Spinal cord (tissue), 3 donors: ENCODE data around the genes WAPL and BMPR1A.

GRCh38 chr10:86520735-86521865 lies at the start of gene WAPL:
TSS of gene WAPL (minus strand) at chr10:86521792.
- PRO-cap: bidirectional peak, plus-strand start at chr10:86521960, minus-strand start at chr10:86521771
- RAMPAGE, long total RNA: no peak

- PRO-cap: no peak
- RAMPAGE, long total RNA: no peak
Observed at GRCh38 chr10:86599696-86600162, 54.6 kb upstream of the OPN4 start.

GRCh38 chr10:86648924-86649709 lies 5.2 kb upstream of the OPN4 start:
- PRO-cap: no peak
- RAMPAGE, long total RNA: no peak

DNA sequence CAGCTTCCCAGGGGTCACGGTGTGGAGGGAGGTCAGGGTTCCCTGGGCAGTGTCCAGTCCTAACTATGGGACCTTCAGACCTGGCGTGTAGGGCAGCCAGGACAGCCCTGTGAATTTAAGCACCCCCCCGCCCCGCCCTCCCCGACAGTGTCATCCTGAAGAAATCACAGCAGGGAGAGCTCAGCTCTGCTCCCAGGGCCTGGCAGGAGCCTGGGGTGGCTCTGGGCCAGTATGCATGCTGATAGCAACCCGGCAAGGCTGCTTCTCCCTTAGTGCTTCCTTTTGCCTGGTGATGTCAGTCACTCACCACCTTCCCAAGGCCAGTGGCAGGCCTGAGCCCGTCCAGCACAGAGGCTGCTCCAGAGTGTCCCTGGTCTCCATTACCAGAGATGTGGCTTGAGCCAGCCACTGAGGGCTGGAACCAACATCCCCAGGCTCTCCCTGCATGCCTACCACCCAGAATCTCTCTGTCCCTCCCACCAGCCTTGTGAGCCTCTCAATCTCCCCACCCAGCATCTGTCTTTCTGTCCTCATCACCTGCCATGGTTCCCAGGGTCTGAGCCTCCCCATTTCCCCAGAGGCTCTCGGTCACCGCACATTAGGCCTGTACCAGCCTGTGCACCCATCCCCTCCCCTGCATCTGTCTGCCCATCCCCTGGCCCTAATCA lies 6.6 kb upstream of the LDB3 start:
- PRO-cap: no peak
- RAMPAGE, long total RNA: no peak

DNA sequence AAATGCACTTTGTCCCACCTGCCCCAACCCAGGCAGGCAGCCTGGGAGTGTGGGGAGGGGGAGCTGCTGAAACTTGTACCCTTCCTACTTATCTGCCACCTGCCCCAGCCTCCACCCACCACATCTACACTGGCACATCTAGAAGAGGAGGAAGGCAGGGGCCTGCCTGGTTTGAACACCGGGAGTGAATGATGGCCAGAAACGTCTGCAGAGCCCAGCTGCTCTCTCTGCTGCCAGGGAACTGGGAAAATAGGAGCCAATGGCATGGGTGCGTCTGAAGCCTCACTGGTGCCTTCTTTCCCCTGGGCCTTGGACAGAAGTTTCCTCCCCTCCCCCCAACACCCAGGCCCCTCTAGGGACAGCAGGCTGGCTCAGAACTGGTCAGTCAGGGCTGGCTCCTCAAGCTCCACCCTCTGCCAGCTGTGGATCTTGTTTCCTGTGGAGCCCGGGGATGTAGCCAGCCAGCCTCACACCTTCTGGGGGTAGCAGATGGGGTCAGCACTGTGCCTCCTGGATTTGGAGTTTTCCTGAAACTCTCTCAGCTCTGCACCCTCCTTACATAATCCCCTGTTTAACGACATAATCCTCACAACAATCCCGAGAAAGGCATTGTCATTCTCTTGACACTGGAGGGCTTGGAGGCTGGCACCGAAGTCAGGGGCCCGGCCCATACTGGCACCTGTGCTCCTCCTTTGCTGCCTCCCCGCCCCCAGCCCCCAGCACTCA lies 5.5 kb downstream of the LDB3 start:
- PRO-cap: no peak
- RAMPAGE, long total RNA: no peak

DNA sequence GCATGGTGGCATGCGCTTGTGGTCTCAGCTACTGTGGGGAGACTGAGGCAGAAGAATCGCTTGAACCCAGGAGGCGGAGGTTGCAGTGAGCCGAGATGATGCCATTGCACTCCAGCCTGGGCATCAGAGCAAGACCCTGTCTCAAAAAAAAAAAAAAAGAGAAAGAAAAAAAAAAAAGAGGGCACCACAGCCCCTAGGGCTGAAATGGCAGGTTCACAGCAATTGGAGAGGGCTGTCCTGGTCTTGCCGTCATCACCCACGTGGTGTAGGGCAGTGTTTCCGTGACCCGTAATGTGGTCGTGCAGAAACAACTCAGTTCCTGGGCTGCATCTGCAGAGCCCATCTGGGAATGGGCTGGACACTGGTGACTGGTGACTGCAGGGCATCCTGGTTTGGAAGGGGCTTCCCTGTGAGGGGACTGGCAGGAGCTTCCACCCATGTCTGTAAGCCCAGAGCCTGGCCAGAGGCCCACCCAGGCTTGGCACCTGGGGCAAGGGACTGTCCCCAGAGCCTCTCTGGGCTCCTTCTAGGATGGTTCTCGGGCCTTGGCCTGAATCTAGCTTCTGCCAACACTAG lies 8.2 kb downstream of the LDB3 start:
- PRO-cap: no peak
- RAMPAGE, long total RNA: no peak

DNA sequence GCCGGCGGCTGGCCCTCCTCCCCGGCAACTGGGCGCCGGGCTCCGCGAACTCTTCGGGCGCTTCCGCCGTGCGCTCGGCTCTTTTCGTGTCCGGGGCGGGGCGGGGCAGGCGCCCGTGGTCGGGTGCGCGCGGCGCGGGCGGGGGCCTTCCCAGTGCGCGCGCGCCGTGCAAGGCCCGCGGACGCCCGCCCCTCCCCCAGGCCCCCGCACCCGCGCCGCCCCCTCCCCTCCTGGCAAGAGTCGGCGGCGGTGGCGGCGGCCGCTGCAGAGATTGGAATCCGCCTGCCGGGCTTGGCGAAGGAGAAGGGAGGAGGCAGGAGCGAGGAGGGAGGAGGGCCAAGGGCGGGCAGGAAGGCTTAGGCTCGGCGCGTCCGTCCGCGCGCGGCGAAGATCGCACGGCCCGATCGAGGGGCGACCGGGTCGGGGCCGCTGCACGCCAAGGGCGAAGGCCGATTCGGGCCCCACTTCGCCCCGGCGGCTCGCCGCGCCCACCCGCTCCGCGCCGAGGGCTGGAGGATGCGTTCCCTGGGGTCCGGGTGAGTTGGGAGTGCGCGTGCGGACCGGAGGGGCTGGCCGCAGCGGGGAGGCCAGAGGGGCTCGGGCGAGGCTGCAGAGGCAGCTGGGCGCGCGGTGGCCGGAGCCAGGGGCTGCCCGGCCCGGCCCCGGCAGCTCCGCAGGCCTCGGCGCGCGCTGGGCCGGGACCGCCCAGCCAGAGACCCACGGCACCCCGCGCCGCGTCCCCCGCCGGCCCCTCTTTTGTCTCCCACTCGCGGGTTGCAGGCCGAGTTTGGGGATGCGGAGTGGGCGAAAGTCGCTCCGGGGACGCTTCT lies at the start of gene BMPR1A:
BMPR1A (plus strand) TSS at position 236 of the 830 bp plus-strand sequence.
- PRO-cap: no peak
- RAMPAGE, long total RNA: no peak

GRCh38 chr10:86757706-86758035 lies 1.3 kb downstream of the BMPR1A start:
- PRO-cap: no peak
- RAMPAGE, long total RNA: no peak

DNA sequence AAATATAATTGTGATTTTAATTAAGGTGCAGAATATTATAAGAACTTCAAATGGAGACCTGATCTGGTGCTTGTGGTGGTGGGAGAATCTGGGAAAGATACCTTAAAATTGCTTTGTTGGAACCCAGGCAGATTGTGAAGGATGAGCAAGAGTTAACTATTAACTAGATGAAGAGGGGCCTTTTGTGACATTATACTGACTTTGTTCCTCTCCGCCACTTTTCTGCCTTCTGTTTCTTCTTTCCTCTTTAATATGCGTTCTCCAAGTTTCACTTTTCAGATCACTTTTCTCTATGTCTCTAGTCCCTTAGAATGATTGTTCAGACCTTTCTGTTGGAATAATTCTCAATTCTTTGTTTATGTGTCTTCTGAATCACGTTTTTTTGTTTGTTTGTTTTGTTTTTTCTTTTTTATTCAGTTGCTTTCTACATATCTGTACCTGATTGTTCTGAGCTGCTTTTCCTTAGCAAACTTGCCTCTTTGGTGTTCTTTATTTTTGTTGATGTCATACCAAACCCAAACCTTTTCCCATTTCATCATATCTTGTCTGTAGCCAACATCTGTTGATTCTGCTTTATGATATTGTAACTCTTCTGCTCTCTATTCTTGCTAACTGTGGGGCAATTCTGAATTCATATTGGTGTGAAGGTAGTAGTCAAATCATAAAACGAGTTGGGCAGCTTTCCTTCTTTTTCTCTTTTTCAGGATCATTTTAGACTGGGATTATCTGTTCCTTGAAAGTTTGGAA lies 2.8 kb downstream of the BMPR1A start:
- PRO-cap: no peak
- RAMPAGE, long total RNA: no peak

DNA sequence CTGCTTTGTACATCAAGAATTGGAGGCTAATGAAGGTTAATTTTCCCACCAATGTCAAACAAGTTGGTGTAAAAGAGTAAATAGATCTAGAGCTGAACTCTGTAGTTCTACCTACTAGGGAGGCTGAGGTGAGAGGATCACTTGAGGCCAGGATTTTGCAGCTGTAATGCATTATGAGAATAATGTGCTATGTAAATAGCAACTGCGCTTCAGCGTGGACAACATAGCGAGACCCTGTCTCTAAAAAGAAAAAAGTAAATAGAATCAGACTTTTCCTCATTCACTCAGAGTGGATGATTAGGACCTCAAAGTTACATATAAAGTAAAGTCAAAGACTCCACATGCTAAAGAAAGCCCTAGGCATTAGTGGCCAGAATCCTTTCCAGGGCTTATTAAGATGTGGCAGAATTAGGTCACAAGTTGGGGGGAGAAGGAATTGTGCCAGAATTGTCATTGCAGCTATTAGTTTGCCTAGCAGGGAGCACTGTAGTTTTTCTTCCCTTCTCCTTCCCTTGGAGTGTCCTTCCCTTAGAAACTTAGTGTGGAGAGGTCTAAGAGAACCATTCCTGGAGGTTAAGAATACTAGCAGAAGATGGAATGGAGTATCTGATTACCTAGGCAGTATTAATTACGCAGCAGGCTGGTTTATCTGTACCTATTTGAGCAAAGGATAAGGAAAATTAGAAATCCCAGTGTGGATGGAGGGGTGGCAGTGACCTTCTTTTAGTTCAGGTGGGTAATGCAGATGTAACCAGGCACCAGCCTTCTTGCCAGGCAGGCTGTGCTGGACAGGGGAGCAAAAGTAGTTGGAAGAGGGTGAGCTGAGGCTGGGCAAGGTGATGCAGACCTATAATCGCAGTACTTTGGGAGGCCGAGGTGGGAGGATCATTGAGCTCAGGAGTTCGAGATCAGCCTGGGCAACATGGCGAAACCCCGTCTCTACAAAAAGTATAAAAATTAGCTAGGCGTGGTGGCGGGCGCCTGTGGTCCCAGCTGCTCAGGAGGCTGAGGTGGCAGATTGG lies 13.1 kb downstream of the BMPR1A start:
- PRO-cap: no peak
- RAMPAGE, long total RNA: no peak

DNA sequence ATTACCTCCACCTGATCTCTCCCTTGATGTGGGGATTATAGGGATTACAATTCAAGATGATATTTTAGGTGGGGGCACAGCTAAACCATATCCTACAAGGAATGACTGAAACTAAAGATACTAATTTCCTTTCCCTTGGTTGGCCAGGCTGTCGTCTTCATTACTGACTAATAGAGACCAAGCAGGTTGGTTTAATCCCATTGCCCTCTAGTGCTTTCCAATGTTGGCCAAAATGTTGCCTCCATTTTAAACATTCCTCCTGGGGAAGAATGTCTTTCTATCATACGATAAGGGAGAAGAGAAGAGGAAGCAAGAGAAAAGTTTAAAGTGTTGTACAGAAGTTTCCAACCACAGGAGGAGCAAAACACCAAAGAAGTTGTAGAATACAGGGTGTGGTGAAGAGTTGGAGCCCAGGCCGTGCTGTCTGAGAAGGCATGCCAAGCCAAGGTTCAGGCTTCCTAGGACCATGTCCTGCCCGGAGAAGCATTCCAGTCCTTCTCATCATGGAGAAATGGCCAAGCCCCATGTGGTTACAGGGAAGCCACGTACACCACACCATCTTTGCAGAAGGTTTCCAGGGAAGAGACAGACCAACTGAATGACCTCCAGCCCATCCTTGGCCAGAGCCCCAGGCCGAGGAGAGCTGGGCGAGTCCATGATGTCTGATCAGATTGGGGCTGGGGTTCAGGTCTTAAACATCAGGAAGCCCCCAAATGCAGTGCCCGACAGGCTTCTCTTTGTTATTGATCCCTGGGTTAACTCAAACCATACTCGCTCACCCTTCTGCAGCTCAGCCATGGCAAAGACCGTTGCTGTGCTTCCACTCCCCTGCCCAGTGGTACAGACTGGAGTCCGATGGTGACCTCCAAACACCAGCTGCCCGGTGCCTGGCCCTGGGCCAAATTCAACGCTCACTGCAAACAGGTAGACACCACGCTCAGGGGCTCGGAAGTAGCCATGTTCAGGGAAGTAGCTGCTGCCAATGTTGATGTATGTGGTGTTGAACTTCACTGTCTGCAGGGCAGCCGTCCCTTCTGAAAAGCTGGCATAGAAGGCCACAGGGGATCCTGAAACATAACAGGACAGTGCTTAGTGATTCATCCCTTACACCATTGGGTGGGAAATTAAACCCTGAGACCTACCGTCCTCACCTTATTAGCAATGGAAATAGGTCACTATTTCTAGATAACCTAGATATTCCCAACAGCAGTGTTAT lies 20.9 kb downstream of the MMRN2 start:
- PRO-cap: no peak
- RAMPAGE, long total RNA: no peak

DNA sequence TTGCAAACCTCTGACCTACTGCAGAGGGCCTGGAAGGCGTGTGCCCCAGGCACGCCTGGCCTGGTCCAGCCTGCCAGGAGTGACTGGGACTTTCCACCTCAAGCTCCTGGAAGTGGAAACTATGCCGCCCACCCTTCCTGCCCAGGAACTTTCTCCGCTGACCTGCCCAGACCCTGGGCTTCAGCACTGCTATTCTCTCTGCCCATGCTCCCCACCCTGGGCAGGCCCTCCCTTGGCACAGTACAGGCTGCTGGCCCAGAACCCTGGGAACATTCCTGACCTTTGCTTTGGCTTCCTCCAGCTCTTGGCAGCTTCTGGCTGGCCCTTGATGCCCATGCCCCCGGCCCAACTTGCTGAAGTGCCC lies 3.7 kb downstream of the MMRN2 start:
- PRO-cap: no peak
- RAMPAGE, long total RNA: no peak

- PRO-cap: no peak
- RAMPAGE, long total RNA: no peak
Observed at GRCh38 chr10:86969712-86970076, 1.4 kb downstream of the ADIRF start.

DNA sequence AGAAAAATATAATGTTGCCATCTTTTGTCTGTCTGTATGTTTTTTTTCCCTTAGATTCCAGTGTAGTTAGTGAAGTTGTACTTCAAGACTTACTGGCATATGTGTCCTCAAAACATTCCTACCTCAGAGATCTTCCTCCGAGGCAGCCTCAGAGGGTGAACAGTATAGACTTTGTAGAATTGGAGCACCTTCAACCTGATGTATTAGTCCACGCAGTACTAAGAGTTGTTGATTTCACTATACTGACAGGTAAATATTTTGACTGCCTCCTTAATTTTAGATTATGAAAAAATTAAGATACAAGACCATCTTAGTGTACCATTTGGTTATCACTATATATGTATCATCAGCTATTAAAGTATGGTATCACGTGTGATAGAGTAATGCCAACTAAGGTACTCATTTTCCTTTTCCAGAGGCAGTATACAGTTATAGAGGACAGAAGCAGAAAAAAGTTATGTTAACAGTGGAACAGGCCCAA lies 54.8 kb upstream of the NUTM2A start:
- PRO-cap: no peak
- RAMPAGE, long total RNA: no peak

- PRO-cap: no peak
- RAMPAGE, long total RNA: no peak
Observed at GRCh38 chr10:87557463-87558098, 52.9 kb downstream of the MINPP1 start.

DNA sequence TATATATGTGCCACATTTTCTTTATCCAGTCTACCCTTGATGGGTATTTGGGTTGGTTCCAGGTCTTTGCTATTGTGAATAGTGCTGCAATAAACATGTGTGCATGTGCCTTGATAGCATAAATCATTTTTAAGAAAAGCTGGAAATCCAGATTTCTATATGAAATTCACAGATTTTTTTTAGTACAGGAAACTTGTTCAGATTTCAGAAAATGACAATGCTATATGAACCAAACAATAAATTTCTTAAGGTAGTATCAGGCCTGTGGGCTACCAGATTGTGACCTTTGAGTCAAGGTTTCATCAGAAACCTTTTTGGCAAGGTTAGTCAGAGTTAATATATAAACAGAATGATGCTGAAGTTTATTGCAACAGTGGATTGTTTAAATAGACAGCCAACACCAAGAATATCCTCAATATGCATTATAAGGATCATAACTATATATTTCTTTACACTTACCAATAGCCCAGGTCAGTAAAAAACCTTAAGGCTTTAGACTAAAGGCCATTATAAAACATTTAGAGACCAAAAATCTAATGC lies 68.7 kb upstream of the PAPSS2 start:
- PRO-cap: no peak
- RAMPAGE, long total RNA: no peak

- PRO-cap: no peak
- RAMPAGE, long total RNA: no peak
Observed at GRCh38 chr10:87693995-87694515, 34.4 kb downstream of the PAPSS2 start.

- PRO-cap: no peak
- RAMPAGE, long total RNA: no peak
Observed at GRCh38 chr10:87760051-87760677, 57.9 kb downstream of the ATAD1 start.

DNA sequence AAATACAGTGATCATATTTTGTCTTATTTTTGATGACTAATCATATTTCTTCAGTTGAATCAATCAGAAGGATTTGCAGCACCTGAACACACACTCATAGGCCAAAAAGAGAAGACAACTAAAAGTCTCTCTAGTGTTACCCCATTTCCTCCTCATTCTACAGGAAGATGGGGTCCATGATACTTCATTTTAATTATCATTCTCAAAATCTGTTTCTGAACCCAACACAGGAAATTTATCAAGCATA lies 8.7 kb upstream of the ATAD1 start:
- PRO-cap: no peak
- RAMPAGE, long total RNA: no peak

DNA sequence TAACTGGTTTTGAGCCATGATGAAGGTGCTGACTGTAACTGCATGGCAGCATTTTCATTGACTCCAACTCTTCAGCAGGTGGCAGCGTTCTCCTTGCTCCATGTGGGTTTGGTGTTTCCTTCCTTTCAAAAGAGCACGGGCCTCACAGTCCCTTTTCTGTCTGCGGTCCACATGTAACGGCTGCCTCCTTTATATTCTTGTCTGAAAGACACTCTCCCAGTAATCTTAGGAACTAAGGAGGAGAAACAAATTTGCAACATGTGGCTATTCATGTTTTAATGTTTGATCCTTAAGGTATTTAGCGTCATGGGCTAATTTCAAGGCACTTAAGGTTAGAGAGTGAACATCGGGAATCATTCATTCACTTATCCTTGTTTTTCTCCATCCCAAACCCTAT lies 12.5 kb downstream of the KLLN start:
- PRO-cap: no peak
- RAMPAGE, long total RNA: no peak